Neural cell (in vitro differentiated cells): ENCODE measurements around the gene FAM104A.

DNA sequence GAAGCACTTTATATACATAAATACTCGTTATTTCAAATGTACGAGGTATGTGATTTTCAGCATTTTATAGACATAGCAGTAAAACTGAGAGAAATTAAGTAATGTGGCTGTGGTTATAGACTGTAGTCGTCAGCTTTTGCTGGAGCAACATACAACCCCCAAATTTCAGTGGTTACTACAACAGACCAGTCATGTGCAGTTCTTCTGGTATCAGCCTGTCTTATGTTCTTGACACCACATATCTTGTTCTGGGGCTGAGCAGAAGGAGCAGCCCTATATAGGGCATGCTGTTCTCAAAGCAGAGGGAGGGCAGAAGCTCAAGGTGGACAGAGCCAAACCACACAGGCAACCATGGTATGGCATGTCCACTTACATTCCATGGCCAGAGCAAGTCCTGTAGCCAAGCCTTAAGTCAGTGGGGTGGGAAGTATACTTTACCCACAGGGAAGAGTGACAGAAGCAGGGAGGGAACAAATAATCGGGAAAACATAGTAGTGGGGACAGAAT, 7.7 kb downstream of the PRKAR1A start:
- RAMPAGE, long total RNA, result no peak

- RAMPAGE, long total RNA, result no peak
These were observed 131.2 kb downstream of the ABCA8 start for GRCh38 chr17:68824002-68824460.

- RAMPAGE, long total RNA, result no peak
These were observed 70.3 kb downstream of the ABCA8 start for GRCh38 chr17:68884768-68885443.

DNA sequence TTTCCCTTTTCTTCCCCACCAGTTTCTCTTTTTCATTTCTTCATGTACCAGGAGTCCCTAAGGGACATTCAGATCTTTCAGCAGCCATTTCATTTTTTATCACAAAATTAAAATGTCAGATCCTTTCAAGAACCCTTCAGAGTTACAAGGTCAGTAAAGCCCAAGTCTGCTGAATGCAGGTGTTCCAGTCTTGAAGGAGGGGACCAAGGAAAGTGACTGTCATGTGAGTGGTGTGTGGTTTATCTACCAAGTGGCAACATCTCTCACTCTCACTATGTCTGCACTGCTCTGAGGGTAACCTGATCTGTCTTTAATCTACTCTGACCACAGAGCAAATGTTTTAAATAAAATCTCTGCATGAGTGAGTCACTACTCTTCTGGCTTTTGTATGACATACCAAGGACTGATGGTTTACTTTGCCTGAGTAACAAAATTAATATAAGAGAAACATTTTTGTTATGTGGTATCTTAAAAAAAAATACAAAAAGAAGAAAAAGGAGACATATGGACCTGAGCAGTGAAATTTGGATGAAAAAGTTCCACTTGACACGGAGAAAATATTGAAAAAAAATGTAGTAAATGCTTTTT, 240.4 kb downstream of the MAP2K6 start:
- RAMPAGE, long total RNA, result no peak

- RAMPAGE, long total RNA, result no peak
These were observed 791 bp upstream of the KCNJ16 start for GRCh38 chr17:70074232-70074636.

GRCh38 chr17:70169736-70170404, 538 bp downstream of the KCNJ2 start:
- RAMPAGE, long total RNA, result no peak

DNA sequence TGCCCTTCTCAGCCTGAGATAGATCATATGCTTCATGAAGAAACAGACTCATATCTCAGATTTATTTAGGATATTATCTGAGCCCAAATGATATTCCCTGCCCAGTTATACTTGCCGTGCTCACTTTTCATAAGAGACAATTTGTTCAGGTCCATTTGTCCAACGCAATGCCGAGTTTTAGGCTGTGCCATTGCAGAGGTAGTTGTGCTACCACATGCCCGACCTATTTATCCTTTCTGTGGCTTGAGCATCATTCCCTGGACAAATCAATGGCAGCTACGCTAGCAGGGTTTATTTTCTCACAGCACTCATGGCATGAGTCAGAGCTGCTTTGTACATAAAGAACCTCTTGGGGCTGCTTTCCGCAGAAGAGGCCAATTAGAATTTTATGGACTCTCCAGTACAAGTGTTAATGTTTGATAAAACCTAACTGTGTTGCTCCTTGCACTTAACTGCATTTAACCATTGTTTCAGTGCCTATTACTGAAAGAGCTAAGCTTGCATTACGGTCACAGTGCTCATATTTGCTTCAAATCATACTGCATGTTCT, 491.9 kb downstream of the KCNJ2 start:
- RAMPAGE, long total RNA, result no peak

DNA sequence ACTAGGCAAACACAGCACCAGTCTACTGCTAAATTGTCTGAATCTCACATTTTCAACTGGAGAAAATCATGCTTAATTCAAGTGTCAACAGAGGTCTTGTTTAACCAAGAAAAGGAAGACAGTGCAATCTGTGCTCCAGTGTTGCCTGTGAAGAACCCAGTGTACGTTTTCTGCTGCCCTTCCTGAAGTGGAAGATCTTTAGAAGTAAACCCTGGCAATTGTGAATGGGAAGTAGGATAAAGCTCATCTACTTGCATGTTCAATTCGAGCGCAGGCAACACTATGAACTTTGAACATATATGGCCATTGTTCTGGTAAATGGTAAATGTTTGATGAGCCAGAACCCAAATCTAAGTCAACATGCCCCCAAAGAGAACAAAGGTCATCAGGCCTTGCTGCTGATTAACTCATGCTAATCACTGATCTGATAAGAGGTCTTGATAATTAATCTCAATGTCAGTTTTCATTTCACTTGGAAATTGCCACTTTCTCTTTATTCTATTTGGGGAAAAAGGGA, 439.1 kb upstream of the SOX9 start:
- RAMPAGE, long total RNA, result no peak

GRCh38 chr17:72528207-72528863, 407.5 kb downstream of the SOX9 start:
- RAMPAGE, long total RNA, result no peak

DNA sequence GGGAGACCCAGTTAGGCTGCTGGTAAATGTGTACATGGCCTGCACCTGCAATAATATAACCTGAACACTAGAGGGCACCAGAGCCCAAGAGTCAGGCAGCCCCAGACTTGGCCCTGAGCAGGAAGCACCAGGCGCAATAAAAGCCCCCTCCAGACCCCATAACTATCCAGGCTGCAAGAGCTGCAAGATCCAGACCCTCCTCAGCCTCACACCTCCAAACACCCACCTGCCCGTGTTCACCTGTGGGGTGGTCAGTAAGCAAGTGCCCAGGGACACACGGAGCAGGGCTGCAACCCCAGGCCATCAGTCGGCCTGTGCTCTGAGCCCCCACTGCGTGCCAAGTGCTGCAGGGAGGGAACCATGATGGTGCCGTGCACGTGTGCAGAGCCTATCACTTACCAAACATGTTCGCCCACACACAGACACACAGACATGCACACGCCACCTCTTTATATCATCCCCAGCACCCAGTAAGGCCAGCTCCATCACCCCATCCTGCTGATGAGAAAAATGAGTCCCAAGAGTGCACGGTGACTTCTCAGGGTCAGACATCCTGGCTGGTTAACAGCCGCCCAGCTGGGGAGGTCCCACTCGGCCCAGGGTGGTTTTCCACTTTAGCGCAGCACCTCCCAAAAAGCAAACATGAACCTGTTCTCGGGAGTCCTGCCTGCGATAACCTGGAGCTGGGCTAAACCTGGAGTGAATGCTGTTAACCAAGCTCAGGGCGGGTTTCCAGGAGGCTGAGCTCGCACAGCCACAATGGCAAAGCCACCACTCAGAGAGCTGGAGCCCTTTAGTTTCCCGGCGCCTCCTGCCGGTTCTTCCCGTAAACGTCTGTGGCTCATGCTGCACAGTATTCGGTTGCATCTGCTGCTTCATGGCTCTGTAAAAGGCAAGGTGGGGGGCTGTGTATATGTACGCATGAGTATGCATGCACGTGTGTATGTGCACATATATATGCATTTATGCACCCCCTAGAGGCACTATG, 439.8 kb downstream of the SOX9 start:
- RAMPAGE, long total RNA, result no peak

GRCh38 chr17:72661249-72661664, 431.2 kb downstream of the SLC39A11 start:
- RAMPAGE, long total RNA, result no peak

- RAMPAGE, long total RNA, result no peak
These were observed 287.3 kb downstream of the SLC39A11 start for GRCh38 chr17:72805030-72805714.

GRCh38 chr17:72876667-72877186, 215.8 kb downstream of the SLC39A11 start:
- RAMPAGE, long total RNA, result no peak

DNA sequence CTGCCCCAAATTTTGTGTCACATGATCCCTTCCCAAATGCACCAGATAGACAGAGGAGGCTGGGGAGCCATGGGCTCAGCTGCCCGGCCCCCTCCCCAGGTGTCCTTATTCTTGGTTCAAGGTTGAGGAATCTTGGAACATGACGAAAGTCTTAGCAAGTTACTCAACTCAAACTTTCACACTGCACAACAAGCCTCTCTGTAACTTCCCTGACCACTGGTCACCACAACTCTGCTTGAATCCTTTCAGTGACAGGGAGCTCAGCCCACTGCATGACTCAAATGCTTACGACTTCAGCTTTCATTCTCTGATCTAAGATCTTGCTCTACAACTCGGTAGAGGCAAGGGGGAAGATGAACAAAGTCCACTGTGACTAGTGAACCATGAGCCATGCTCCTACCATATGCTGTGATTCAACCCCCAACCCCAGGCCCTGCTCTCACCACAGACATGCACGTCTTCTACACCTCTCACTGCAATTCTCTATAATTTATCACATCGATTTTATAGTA, 160.9 kb downstream of the SLC39A11 start:
- RAMPAGE, long total RNA, result no peak

- RAMPAGE, long total RNA, result no peak
These were observed 10.5 kb downstream of the COG1 start for GRCh38 chr17:73203187-73203913.

DNA sequence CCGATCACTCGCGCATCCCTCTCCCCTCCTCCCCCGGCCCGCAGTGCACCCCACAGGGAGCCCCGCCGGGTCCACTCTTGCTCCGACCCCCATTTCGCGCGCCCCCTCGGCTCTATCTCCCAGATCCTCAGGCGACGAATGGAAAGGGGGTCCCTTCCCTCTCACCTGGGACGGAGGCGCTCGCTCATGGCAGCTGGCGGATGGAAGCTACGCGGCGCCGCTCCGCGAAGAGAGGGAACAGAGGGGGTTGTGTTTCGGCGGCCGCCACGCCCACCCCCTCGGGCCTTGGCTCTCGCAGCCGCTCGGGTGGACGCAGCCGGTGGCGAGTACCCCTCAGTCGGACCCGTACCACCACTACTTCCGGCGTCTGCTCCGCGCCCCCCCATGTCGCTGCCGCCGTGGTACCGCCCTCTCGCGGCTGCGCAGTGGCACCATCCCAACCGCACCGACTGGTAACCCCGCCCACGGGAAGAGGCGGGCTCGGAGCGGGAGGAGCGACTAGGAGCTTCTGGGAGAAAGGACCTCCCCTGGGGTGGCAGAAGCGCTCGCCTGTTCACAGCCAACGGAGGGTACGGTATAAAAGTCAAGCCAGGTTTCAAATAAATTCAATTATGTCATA, at the start of gene FAM104A:
Gene FAM104A, minus strand, starts transcription at position 474 of the 619 bp plus-strand sequence.
- RAMPAGE, long total RNA, result start-site peak on the minus strand centred at position 349 of the sequence, 75 bp wide, 1,988 and 1,549 reads in 2 replicates; start-site peak on the plus strand centred at position 506 of the sequence, 85 bp wide, 586 and 268 reads in 2 replicates

DNA sequence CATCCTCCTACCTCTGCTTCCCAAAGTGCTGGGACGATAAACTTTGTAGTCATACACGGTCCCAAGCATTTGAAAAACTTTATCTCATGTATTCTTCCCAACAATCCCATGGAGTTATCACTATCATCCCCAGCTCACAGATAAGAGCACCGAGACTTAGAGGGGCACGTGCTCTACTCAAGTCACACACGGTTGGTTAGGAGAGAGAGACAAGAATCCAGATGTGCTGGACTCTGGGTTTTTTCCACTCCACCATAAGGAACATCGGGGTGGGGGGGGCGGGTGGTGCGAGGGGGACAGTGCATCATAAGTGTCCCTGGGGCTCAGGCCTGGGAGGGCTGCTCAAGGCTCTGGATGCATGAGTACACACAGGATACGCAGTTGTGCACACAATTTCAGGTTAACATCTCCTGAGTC, 7.4 kb downstream of the CDC42EP4 start:
- RAMPAGE, long total RNA, result no peak

DNA sequence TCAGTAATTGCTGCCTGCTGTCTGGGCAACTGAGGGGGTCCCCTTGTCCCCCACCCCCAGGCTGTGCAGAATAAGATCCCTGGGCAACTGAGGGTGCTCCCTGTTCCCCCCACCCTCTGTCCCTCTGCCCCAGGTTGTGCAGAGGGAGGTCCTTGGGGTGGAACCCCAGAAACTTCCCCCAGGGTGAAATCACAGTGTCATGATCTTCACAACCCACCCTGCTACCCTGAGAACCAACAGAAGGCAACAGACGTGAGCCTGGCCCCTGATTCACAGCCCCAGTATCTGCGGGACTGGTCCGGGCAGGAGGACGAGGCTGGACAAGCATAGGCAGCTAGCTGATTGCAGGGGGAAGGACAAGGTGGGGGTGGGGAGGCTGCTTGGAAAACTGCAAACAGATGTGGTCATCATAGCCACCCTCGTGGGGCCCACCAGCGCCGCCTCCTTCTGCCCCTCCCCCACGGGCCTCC, 12.1 kb upstream of the CDC42EP4 start:
- RAMPAGE, long total RNA, result no peak

- RAMPAGE, long total RNA, result no peak
These were observed 1.3 kb downstream of the SDK2 start for GRCh38 chr17:73642779-73643494.

- RAMPAGE, long total RNA, result no peak
These were observed 251.0 kb upstream of the RPL38 start for GRCh38 chr17:73952137-73953233.